ENCODE measurements around the gene ZC3H18.

DNA sequence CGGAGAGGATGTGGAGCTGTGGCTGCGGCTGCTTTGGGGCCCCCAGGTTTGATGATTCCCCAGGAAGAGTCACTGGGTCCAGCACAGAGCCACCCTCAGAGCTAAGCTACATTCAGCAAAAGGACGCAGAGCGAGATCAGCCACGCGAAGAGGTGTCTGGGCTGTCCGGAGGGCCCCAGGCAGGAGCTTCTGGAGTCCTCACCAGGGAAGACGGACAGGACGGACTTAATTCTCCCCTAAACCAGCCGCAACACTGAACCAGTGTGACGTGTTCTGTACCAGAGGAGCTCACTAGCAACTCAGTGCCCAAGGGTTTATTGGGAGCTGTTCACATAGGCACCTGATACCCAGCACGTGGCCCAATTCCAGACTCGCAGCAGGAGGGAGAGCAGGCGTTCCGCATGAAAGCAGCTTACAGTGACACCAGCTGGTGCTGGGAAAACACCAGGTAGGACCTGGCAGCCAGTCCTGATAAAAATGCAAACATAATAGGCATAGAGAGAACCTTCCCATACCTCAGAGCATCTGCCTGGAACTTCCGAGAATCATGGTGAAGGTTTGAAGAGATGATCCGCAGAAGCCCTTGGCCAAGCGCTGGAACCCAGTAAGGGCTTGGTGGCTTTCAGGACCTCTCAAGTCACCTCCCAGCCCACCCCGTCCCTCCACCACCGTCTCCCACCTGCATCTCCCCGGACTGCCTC lies 11.0 kb downstream of the CA5A start:
- PRO-cap, 2 experiments, result no peak in any of the 2 experiments

GRCh38 chr16:87953379-87953891 lies 2.2 kb downstream of the BANP start:
- PRO-cap, 2 experiments, result no peak in any of the 2 experiments

GRCh38 chr16:88118653-88119820 lies 167.8 kb downstream of the BANP start:
- PRO-cap, 2 experiments, result no peak in any of the 2 experiments

GRCh38 chr16:88151022-88151661 lies 199.9 kb downstream of the BANP start:
- PRO-cap, 2 experiments, result peak in 1 of 2 experiments; most common plus-strand start chr16:88151419 (in 1); most common minus-strand start chr16:88151255 (in 1)

DNA sequence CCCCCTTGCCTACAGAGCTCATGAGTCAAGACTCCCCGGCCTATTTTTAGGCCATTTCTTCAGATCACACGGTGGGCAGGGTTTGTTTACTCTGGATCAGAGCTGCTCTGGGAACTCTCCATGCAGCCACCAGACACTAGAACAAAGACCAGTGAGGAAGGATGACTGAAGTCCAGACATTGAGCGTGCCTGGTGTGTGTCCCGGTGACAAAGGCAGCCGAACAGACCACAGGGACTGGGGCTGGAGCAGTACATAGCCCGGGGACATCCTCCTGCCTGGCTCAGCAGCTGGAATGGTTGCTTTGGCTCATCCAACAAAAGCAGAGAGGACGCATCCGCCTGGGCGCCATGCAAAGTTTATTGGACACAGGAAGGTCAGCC lies 137.1 kb upstream of the ZNF469 start:
- PRO-cap, 2 experiments, result no peak in any of the 2 experiments

DNA sequence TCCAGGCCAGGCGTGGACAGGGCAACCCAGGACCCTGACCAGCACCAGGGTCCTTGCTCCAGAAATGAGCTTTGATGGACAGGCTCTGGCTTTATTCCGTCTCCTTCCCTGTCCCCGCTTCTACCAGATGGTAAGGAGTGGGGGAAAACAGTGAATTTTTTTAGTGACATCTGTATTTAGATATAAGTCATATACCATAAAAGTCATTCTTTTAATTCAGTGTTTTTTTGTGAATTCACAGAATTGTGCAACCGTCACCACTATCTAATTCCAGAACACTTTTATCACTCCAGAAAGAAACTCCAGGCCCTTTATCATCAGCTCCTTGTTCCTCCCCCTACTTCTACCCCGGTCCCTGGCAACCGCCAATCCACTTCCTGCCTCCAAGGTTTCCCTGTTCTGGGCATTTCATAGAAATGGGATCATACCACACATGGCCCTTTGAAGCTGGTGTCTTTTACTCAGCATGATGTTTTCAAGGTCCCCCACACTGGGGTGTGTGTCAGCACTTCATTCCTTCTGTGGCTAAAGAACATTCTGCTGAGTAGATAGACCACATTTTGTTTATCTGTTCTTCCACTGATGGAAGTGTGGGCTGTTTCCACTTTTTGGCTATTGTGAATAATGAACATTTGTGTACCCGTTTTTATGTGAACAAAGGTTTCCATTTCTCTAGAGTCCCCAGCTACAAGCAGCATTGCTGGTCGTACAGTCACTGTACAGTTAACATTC lies 75.9 kb upstream of the ZNF469 start:
- PRO-cap, 2 experiments, result peak in 1 of 2 experiments; most common minus-strand start position 339 of the sequence (in 1)

DNA sequence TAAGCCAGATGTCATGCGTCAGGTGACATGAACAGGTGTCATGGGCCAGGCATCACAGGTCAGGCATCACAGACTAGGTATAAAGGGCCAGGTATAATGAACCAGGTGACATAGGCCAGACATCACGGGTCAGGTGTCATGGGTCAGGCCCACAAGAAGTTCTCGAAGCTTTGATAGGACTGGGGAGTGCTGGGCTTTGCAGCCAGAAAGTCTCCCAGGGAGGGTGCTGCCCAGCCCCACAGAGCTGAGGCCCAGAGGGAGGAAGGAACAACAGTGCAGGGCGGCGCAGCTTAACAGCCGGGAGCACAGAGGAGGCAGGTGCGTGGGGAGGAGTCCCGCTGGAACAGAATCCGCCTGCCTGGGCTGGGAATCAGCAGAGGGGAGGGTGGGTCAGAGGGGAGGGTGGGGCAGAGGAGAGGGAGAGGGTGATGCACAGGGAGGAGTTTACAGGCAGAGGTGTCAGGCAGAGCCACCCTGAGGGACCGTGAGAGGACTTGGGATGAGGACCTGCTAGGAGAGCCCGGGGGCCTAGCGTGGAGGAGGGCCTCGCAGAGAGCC lies 42.3 kb upstream of the ZNF469 start:
- PRO-cap, 2 experiments, result no peak in any of the 2 experiments

GRCh38 chr16:88428241-88428627 lies 24.8 kb upstream of the ZFPM1 start:
- PRO-cap, 2 experiments, result no peak in any of the 2 experiments

DNA sequence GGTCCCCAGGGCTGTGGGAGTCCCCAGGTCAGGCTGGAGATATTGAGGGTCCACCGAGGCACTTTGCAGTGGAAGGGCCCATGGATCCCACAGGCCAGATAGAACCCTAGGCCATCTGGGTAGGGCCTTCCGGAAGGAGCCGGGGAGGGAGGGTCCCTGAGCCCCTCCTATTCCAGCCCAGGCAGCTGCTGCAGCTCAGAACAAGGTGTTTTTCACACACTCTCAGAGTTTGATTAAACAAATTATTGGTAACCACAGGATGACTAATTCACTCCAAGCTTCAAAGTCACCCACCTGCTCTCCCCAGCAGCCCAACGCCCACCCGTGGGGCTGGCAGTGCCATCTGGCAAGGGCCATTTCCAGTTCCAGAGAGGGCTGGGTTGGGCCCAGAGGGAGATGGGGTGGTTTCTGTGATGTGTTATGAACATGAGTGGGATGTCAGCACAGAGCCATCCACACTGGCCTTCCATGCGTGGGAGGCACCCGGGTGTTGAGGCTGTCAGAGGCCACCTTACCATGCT lies 3.8 kb downstream of the ZFPM1 start:
- PRO-cap, 2 experiments, result no peak in any of the 2 experiments

DNA sequence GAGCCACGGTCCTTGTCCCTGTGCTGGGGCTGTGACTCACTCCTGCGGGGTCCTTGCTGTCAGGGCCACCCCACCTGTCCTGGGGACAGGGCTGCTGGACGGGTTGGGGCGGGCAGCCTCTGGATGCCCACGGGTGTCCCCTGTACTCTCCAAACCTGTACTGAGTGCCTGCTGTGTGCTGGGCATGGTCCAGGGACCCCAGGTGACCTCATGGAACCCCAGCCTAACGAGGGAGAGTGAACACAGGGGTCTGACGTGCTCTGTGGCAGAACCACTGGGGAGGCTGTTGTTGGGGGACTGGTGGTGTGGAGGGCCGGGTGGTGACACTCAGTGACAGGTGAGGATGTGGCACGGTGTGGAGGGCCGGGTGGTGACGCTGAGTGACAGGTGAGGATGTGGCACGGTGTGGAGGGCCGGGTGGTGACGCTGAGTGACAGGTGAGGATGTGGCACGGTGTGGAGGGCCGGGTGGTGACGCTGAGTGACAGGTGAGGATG lies 17.1 kb downstream of the ZFPM1 start:
- PRO-cap, 2 experiments, result no peak in any of the 2 experiments

DNA sequence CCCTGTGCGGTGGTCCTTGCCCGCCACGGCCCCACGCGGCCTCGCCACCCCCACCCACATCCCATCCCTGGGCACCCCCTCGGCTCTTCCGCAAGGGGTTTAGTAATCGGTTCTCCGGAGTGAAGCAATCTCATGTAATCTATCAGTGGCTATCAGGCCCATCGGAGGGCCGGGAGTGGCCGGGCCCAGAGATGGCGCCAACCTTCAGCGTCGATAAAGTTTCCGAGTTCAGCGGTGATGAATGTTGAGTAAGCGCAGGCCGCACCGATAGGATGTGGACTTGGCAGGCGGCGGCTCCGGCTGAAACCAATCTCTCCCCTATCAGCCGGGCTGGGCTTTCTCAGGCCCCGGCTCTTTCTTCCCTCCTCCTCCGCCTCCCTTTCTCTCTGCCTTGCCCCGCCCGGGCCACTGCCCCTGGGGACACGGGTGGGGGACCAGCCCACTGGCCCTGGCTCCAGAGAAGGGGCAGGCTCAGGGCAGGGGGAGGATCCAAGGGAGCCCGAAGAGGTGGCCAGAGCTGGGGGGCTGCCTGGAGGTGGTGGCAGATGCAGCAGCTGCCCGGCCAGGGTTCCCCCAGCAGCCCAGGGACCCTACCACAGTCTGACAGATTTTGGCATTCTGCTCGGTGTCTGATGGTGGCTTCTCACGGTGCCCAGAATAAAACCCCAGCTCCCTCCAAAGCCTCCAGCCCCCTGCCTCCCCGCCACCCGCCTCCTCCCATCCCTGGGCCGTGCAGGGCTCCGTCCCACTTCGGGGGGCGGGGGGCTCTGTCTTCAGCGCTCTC lies 20.9 kb downstream of the ZFPM1 start:
- PRO-cap, 2 experiments, result no peak in any of the 2 experiments

DNA sequence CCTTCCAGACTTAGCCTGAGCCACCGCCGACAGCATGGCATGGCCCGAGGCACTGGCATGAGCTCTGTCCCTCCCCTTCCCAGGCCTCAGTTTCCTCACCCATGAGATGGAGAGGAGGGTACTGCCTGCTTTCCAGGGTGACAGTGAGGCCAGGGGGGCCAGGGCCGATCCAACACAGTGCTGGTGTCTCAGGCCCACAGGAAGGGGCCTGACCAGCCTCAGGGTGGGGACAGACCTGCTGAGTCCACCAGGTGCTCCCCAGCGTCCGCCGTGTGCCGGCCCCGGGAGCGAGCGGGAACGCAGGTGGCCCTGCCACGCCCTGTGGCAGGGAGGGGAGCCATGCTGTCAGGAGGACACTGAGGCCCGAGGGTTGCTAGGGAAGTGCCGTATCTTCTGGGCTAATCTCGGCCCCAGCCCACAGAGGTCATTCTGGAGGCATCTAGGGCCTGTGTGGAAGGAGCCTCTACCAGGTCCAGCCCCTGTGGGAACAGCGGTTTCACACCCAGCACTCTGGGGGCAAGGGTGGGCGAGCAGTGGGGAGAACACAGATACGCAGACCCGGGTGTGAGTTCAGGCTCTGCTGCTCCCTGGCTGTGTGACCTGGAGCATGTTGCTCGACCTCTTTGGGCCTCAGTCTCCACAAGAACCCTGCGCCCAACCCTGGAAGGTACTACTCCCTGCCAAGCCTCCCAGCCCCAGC lies 44.1 kb upstream of the ZC3H18 start:
- PRO-cap, 2 experiments, result no peak in any of the 2 experiments

- PRO-cap, 2 experiments, result no peak in any of the 2 experiments
These were observed 43.4 kb upstream of the ZC3H18 start for GRCh38 chr16:88526609-88527348.

GRCh38 chr16:88569911-88571397 lies at the start of gene ZC3H18:
Gene ZC3H18, plus strand, starts transcription at chr16:88570403.
- PRO-cap, 2 experiments, result peak in 2 of 2 experiments; most common plus-strand start chr16:88570413 (in 2); most common minus-strand start chr16:88570176 (in 2)

DNA sequence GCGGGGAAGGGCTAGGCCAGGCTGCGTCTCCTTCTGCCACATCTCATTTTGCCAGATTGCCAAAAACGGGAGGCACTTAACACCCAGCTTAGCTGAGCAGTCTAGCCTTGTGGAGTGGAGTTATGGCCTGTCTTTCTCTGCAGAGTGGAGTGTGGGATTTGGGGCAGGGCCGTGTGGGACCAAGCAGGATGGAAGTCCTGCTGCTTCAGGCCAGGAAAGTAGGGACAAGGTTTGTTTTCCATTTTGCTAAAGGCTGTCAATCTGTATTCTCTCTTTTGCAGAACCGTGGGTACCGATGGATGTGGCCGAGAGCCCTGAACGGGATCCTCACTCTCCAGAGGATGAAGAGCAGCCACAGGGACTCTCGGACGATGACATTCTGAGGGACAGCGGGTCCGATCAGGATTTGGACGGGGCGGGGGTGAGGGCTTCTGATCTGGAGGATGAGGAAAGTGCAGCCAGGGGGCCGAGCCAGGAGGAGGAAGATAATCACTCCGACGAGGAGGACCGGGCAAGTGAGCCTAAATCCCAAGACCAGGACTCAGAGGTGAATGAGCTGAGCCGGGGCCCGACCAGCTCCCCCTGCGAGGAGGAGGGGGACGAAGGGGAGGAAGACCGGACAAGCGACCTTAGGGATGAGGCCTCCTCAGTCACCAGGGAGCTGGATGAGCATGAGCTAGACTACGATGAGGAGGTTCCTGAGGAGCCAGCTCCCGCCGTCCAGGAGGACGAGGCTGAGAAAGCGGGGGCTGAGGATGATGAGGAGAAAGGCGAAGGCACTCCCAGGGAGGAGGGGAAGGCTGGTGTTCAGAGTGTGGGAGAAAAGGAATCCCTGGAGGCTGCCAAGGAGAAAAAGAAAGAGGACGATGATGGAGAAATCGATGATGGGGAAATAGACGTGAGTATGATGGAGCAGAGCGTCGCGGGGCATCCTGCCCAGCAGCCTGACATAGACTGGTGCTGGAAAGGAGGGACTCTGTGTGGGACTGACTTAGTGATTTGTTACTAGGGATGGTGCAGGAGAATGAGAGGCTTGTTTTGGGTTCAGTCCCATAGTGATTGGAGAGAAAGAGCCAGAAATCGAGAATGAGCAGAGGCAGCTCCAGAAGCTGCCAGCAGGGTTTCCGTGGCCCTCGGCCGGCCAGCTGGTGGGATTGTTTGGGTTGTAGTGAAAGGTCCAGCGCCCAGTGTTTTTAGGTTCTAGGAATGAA lies 7.0 kb downstream of the ZC3H18 start:
- PRO-cap, 2 experiments, result no peak in any of the 2 experiments

DNA sequence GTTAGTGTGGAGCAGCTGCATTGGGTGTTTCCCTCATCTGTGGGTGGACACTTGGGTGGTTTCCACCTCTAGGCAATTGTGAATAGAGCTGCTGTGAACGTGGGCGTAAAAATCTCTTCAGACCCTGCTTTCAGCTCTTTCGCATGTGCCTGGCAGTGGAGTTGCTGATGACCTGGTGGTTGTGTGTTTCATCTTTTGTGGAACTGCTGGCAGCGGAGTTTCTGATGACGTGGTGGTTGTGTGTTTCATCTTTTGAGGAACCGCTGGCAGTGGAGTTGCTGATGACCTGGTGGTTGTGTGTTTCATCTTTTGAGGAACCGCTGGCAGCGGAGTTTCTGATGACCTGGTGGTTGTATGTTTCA lies 21.4 kb downstream of the ZC3H18 start:
- PRO-cap, 2 experiments, result no peak in any of the 2 experiments

DNA sequence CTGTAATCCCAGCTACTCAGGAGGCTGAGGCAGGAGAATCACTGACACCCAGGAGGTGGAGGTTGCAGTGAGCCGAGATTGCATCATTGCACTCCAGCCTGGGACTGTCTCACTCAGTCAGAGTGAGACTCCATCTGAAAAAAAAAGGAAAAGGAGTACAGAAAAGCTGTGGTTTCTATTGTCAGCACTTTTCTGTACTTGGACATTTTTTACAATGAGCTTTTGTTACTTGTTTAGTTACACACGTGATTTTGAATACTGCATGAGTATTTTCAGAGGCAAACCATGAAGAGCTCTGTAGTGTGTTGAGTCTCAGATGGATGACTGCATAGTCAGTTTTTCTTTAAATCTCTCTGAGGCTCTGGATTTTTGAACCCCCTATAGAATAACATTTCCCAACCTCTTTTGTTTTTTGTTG lies 26.3 kb downstream of the ZC3H18 start:
- PRO-cap, 2 experiments, result no peak in any of the 2 experiments

- PRO-cap, 2 experiments, result no peak in any of the 2 experiments
These were observed 29.7 kb downstream of the ZC3H18 start for GRCh38 chr16:88599652-88600613.

- PRO-cap, 2 experiments, result peak in 1 of 2 experiments; most common plus-strand start chr16:88633962 (in 1)
These were observed 4.8 kb upstream of the IL17C start for GRCh38 chr16:88633550-88634067.

DNA sequence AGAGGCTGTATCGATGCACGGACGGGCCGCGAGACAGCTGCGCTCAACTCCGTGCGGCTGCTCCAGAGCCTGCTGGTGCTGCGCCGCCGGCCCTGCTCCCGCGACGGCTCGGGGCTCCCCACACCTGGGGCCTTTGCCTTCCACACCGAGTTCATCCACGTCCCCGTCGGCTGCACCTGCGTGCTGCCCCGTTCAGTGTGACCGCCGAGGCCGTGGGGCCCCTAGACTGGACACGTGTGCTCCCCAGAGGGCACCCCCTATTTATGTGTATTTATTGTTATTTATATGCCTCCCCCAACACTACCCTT lies 1.5 kb downstream of the IL17C start:
- PRO-cap, 2 experiments, result no peak in any of the 2 experiments

Measured in Colon Carcinoma Metastatic in the Lung (tissue), 2 donors.